Mononuclear cell (primary cell): ENCODE measurements around the genes ETFA and PSMA4.

GRCh38 chr15:76215555-76216180 lies 95.6 kb downstream of the ETFA start:
- RRBS, result no CpG with 5 or more reads among the region's 3 CpGs

DNA sequence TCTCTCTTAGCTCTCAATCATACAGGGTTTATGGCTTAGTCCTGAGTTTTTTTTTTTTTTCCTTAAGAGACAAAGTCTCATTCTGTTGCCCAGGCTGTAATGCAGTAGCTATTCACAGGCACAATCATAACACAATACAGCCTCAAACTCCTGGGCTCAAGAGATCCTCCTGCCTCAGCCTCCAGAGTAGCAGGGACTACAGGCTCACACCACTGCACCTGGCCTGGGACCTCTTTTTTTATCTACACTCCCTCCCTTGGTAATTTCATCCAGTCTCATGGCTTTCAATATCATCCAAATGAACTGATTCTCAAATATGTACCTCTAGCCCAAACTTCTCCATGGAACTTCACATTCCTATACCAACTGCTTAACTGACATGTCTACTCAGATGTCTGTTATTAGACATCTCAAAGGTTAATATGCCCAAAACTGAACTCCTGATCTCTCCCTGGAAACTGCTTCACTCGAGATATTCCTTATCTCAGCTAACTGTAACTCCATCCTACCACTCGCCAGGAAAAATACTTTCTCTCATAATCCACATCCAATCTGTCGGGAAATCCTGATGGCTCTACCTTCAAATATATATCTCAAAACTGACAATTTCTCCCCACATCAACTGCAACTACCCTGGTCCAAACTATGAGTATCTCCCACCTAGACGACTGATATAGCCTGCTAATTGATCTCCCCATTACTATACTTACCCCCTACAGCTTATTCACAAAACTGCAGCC lies 31.3 kb downstream of the ETFA start:
- RRBS, result no CpG with 5 or more reads among the region's 4 CpGs

- RRBS, result 1% methylated on average over 34 of the region's 68 CpGs
Measured at GRCh38 chr15:76310903-76311832, at the start of gene ETFA. TSS of gene ETFA (minus strand) at chr15:76311469.

DNA sequence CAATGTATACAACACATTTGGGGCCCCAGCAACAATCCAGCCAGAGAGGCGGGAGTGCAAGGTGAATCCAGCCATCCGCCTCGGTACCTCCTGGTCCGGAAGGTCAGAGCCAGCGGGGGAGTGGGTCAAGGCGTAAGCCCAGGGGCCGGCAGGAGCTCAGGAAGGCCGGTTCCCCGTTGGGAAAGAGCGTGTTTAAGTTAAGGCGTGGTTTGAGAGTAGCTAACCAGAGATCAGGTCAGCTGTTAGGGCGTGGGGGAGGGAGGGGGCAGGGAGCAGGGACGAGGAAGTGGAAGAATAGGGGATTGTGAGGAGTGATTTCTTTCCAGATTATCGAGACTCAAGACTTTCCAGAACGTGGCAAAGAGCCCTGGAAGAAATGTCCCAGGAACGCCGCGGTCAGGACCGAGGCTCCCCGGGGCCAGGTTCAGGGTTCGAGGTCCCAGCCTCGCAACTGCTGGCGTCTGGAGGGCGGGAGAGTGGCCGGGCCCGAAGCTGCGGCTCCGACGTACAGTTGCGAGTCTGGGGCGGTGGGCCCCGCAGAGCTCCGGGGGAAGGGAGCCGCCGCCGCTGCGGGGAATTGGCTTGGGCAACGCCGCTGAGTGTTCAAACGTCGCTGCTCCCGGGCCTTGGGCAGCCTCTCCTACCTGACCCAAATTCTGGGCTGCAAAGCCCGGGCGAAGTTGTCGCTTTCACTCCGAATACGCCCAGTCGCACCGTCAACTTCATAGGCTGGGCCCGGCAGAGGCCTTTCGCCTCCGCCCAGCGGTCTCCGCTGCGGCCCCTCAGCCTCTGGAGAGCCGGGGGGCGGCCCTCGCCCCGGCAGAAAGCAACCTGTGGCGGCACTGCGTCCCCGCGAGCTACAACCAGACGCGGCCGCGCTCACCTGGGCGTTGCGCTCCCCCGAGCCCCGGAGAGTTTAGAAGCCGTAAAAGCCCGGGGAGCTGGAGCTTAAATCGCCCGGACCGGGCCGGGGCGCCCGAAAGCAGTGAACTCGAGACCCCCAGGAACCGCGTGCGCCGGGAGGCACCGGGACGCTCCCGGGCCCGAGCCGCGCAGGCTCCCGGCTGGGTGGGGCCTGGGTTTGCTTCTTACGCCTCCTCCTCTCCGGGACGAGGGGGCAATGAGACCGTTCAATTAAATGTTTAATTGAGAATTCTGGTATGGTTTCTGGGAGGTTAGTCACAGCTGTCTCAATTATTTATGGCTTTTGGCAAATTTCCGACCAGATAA lies 9.6 kb downstream of the ISL2 start:
- RRBS, result 5% methylated on average over 61 of the region's 96 CpGs

DNA sequence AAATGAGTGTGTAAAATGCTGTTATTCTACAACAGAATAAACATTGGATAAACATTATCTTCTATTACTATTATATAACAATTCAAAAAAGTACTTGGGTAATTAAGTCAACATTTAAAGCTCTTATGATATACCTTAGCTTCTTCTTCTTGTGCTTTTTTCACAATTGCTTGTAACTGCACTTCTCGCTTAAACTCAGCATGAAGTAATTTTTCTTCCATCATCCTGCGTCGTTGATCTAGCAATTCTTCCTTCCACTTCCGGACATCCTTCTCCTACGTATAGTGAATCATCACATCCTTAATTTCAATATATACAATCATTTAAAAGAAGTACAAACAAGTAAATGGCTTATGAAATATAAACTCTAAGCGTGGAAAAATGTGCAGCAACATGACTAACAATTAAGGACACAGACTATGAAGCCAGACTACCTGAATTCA lies 151.4 kb downstream of the SCAPER start:
- RRBS, result no CpG with 5 or more reads among the region's 6 CpGs

GRCh38 chr15:77027957-77028710 lies 33.2 kb downstream of the PSTPIP1 start:
- RRBS, result 95% methylated on average over 8 of the region's 48 CpGs

- RRBS, result no CpG with 5 or more reads among the region's 16 CpGs
Measured at GRCh38 chr15:77030052-77030634, 35.2 kb downstream of the PSTPIP1 start.

DNA sequence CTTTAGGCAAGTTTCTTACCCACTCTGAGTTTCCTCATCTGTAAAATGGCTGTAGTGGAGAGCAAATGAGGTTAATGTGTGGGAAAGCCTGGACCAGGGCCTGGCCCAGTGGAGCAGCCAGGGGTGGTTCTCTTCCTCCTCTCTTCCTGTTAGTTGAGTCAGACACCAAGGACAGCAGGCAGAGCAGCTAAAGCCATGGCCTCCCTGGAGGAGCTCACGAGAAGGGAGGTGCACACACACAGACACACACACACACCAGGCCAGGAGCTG lies 33.2 kb upstream of the TSPAN3 start:
- RRBS, result no CpG with 5 or more reads among the region's 1 CpG

GRCh38 chr15:77414110-77414520 lies 5.8 kb downstream of the PEAK1 start:
- RRBS, result no CpG with 5 or more reads among the region's 2 CpGs

DNA sequence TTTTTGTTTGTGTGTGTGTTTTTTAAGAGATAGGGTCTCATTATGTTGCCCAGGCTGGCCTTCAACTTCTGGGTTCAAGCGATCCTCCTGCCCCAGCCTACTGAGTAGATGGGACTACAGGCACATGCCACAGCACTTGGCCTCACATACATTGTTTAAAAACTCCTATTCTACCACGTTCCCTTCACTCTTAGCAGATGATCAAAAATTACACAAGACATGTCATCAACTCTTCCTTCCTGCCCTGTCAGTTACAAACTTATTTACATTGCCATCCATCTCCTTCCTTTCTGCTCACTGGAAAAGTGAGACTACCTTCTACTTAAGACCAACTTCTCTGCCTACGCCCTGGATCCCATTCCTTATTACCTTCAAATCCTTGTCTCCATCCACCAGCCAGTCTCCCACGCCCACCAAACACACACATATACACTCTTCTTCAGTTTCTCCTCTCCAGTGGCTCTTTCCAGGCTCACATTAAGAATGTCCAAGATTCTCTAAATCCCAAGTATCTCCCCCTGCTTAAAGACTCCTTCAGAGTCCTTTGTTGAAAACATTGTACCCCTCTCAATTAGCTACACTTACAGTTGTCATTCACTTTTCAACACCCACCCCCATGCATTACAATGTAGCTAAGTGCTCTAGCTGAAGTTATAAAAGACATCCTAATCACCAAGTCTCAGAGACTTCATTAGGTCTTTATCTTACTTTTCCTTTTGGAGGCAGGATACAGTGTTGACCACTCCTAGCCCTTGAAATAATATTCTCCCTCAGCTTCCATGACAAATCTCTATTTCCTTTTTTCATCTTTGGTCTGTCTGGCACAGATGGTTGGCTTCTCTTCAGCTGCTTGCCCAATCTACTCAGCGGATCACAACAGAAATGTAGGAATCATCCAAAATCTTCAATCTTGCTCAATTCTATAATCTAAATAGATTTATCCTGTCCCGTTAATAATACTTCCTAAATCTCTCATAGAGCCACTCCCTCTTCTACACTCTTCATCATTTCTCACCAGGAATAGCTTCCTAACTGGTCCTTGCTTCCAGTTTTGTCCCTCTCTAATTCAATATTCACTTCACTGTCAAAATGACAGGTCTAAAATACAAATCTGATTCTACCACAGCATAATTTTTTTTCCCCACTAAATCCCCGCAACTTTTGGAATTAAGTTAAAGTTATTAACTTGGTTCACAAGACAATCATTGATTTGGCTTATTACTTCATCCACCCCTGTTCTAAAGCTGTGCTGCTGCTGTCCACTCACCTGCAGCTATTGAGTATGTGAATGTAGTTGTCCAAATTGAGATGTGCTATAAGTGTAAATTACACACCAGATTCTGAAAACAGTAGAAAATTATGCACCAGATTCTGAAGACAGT lies 4.0 kb downstream of the PEAK1 start:
- RRBS, result no CpG with 5 or more reads among the region's 7 CpGs

DNA sequence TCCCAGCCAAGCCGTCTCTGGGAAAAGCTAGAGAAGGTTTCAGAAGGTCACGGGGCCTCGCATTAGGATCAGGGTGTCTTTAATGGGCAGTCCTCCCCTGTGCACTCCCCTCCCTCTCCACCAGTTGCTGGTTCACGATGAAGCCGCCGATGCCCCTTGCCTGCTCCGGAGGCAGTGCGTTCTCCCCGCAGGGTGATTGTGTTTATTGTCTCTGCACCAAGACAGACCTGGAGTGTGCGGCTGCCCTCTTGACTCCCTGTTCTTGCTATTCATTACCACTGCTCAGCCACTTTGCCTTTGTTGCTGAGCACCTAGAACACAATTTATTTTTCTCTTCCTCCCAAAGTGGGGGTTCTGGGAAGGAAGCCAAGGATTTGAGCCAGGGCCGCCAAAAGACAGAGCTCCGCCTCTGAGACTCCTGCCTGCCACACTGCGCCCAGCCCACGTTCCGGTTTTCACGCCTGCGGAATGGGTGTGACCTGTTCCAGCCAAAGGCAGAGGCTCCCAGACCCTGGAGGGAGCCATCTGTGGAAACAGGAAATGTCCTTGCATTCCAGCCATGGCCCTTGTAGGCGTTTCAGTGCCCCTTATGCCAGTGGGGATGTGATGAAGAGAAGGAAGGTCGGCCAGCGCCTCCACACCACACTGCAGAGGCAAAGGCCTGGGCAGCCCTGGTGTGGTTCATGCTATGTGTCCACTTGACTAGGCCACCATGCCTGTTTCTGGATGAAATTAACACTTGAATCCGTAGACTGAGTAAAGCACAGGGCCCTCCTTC lies 85.7 kb downstream of the HMG20A start:
- RRBS, result no CpG with 5 or more reads among the region's 21 CpGs

GRCh38 chr15:77528442-77528897 lies 104.2 kb downstream of the LINGO1 start:
- RRBS, result no CpG with 5 or more reads among the region's 8 CpGs

GRCh38 chr15:77568781-77569227 lies 63.9 kb downstream of the LINGO1 start:
- RRBS, result no CpG with 5 or more reads among the region's 9 CpGs

GRCh38 chr15:78000640-78001498 lies 76.6 kb downstream of the TBC1D2B start:
- RRBS, result no CpG with 5 or more reads among the region's 10 CpGs

DNA sequence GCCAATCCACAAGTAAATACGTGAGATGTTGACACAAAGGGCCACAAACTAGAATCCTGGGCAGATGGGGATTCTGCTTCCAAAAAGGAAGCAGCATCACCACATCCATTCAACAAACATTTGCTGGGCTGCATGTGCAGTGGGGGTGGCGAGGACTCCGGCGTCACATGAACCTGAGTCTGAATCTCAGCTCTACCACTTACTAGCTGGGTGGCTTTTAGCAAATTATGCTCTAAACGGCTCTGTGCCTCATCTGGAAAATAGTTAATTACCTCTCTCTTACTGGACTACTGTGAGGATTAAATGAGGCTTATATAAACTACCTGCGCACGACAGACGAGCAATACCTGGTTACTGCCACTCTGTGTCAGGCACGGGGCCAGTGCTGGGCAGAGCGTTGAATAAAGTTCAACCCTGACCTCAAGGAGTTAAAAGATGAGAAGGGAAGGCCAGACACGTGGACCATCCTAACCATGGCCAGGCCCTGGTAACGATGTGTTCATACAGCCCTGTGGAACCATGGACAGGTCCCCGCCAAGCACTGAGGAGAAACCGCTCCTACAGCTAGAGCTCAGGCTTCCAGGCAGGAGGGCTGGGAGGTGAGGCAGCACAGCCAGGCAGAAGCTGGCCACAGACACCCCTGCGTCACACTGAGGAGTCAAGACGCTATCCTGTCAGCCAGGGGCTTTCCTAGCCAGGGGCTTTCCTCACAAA lies 73.5 kb downstream of the TBC1D2B start:
- RRBS, result no CpG with 5 or more reads among the region's 16 CpGs

GRCh38 chr15:78035399-78035796 lies 42.1 kb downstream of the TBC1D2B start:
- RRBS, result no CpG with 5 or more reads among the region's 4 CpGs

DNA sequence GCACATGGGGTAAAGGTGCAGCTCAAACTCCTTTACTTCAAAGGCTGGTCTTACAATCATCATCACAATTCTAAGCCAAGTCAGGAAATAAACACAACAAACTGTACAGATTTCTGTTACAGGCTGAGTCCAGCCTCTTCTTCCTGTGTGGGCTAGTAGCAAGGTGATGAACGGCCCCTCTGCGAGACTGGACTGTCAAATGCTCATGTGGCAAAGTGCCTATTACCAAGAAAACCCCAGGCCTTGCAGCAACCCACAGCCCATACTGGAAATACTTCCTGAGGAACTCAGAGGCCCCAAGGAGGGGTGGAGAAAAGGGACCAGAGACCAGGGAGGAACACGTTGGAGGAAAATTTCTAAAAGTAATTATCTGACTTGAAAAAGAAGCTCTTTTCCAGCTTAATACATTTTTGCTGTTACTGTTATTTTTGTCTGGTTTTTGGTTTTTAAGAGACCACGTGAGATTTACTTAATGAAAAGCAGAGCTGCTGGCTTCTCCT lies 29.6 kb downstream of the TBC1D2B start:
- RRBS, result no CpG with 5 or more reads among the region's 4 CpGs

DNA sequence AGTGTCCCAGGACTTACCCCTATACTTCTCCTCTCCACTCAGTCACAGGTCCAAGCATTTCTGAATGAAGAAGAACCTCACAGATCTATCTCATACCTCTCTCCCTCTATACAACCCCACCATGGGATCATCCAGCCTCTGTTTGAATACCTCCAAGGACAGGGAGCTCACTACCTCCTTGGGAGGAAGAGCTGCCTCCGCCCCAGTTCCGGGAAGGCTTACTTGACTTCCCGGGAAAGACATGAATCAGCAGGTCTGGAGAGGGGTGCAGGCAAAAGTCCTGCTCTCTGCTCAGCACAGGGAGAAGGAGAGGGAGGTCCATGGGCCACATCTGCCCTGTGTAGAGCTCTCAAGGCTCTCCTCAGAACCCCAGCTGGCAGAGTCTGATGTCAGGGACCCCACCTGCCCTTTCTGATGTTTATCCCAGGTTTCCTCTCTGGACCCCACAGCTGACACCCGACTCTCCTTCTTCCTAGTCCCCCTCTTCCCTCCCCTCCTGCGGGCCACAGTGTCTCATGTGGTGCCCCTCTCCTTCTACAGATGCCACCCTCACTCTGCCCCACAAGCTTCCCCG lies 7.1 kb upstream of the SKIC8 start:
- RRBS, result no CpG with 5 or more reads among the region's 6 CpGs

- RRBS, result no CpG with 5 or more reads among the region's 10 CpGs
Measured at GRCh38 chr15:78374641-78375536, 34.7 kb downstream of the CRABP1 start.

GRCh38 chr15:78540171-78541181 lies at the start of gene PSMA4:
TSS of gene PSMA4 (plus strand) at chr15:78540444.
- RRBS, result 2% methylated on average over 24 of the region's 66 CpGs